Melanocyte of skin (primary cell): ENCODE data around the genes CD44 and IFTAP.

DNA sequence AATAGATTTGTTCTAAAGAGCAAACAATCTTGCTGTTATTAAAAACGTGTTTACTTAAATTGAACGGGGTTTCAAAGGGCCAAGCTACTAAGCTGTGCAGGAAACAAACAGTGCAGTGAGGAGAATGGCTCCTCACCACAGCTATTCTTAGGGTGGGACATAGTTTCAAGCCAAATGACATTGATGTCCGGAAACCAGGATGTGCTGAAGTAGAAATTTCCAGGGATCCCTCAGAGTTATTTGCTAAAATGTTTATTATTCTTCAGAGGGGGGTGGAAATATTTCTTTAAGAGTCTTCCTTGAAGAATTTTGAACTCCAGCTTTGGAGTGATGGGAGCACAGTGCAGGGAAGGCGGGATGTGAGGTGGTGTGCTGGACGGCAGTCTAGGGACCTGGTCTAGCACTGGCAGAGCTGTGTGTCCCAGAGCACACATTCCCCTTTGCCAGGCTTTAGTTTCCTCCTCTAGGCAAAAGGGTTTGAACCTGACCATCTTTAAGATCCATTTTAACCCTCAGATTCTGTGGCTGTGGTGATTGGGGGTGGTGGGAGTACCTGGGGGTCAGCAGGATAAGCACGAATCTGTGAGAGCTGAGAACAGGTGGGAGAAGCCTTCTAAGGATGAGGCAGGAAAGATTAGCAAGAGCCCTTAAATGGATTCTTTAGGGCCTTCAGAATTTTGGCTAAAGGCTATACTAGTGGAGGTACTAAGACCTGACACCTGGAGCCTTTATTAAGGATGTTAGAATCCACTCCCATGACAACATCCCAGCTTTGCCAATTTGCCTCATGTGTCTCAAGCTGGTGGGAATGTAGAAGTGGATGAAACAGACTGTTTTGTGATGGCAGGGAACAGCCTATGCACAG is 3.8 kb downstream of the EHF start:
- CAGE, long polyA plus RNA, 2 experiments = no peak in any of the 2 experiments

- CAGE, long polyA plus RNA, 2 experiments = no peak in any of the 2 experiments
Measured at GRCh38 chr11:34784236-34784564, 132.0 kb downstream of the APIP start.

GRCh38 chr11:34916824-34916972 is 280 bp downstream of the PDHX start:
- CAGE, long polyA plus RNA, 2 experiments = no peak in any of the 2 experiments

- CAGE, long polyA plus RNA, 2 experiments = no peak in any of the 2 experiments
Measured at GRCh38 chr11:35013236-35014454, 97.2 kb downstream of the PDHX start.

GRCh38 chr11:35040028-35041161 is 98.6 kb upstream of the CD44 start:
- CAGE, long polyA plus RNA, 2 experiments = no peak in any of the 2 experiments

DNA sequence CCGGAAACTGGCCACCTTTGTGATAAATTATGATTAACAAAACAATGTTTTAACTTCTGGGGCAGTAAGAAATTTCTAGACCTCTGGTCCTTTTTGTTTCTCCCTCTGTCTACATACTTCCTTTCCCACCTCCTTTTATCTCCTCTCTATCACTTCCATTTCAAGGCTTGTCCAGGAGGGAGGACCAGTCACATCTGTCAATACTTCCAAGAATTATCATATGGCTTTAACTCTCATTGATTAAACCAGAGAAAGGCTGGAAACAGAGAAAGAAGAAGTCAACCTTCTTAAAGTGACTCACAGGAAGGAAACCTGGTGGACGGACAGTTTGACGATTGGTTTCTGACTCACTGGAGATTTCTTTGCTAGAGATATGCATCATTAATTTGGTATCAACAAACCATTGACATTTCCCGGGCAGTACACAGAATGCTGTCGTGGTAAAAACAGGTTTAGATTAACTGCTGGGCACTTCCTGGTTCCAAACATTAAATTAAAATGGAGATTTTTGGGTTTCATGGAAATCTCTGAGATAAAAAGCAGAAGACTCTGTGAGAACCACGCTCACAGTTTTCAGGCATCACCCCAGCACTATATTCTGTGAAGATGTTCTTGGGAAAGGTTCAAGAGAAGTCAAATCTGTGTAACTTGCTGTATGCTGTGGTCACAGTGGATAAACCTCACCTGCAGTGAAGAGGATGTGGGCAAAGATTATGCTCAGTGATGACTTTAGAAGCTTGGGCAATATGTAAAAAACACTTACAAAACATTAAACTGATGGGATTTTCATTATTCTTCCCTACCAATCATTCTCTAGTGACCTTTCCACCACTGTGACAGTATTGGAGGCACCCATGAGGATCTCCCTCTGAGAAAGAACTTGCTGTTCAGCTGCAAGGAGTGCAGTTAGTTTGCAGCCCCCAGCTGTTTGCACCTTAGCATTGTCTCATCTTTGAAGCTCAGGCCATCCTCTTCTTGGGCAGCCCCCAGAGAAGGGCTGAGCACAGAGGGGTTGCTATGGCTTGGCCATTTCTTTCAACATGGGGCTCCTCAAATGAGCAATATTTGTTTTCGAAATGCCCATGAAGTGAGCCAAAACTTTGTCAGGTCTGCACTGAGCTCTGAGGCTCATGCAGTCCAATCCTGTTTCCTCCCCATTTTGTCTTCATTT is 61.1 kb upstream of the CD44 start:
- CAGE, long polyA plus RNA, 2 experiments = no peak in any of the 2 experiments

- CAGE, long polyA plus RNA, 2 experiments = no peak in any of the 2 experiments
Measured at GRCh38 chr11:35083110-35084412, 55.4 kb upstream of the CD44 start.

- CAGE, long polyA plus RNA, 2 experiments = start-site peak on the plus strand in 1 of 2 experiments, at chr11:35139150-35139175 at its widest, 99 to 211 reads per replicate
Measured at GRCh38 chr11:35138551-35139501, at the start of gene CD44. CD44 (plus strand) TSS chr11:35139171.

GRCh38 chr11:35142371-35143329 is 3.7 kb downstream of the CD44 start:
- CAGE, long polyA plus RNA, 2 experiments = no peak in any of the 2 experiments

GRCh38 chr11:35176379-35176922 is 37.5 kb downstream of the CD44 start:
- CAGE, long polyA plus RNA, 2 experiments = no peak in any of the 2 experiments

DNA sequence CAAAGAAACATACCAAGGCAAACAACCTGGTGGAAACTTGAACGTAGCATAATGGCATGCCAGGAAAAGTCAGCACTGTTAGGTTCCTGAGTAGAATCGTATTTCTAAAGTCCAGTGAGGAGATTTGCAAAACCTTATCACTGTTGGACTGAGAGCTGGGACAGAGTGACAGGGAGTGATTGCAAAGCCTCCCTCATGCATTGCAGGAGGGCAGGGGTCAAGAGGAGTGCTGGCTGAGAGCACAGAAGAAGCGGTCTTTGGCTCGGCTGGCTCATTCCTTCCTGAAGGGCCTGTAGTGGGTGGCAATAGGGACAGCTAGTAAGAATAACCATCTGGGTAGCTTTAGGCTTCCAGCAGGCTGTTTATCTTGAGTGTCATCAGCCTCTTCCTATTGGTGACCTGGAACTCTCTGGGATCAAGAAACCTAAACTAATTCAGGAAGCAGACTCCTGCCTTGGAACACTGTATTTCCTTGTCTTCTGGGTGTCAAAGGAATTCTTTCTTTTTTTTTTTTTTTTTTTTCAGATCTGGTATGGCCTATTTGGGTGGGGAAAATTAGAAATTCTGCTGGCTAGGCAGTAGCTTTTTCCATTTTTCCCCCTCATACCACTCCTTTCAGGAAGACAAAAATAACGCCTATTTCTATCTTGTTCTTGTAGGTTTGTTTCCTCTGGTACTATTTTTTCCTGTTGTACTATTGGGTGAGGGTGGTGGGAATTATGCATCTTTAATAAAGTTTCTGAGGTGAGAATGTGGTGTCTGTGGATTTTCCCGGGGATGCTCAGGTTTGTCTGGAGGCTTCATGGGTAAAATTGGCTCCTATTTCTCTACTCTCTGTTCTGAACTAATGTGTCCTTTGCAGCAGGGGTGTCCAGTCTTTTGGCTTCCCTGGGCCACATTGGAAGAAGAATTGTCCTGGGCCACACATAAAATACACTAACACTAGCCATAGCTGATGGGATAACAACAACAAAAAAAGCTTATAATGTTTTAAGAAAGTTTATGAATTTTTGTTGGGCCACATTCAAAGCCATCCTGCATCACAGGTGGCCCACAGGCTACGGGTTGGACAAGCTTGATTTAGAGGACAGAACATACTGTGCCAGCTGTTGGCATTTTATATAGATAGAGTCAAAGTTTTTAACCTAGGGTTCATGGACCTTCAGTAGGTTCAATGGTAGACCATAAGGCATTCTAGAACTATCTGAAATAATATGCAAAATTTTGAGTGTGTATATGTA is 53.7 kb downstream of the CD44 start:
- CAGE, long polyA plus RNA, 2 experiments = no peak in any of the 2 experiments

DNA sequence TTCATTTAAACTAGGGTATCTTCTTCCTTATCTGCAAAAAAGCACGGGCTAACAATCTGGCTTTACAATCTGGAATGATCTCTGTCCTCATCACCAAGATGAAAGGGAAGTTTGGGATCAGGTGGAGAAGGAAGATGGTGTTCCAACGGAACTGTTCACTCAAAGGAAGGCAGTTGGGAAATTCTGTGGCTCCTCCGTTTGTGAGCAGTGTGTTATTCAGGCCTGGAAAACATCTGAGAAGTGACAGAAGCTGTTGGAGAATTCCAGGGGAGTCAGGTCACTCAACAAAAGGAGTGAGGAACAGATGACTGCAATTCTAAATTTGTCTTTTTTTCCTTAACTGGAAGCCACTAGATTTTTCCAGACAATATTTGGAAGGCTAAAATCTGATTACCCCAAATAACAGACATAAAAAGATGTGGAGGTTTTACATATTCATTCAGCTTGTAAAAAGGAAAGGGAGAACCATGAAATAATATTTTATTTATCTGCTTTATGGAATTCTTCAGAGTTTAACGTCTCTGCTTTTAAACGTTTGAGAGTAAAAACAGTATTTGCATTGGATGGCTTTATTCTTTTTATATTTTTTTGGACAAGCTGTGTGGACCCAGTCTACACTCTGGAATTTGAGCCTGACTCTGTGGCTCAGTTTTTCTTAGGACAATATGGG is 107.8 kb downstream of the CD44 start:
- CAGE, long polyA plus RNA, 2 experiments = no peak in any of the 2 experiments

GRCh38 chr11:35276335-35276944 is 137.5 kb downstream of the CD44 start:
- CAGE, long polyA plus RNA, 2 experiments = no peak in any of the 2 experiments

GRCh38 chr11:35343405-35343749 is 76.0 kb downstream of the SLC1A2 start:
- CAGE, long polyA plus RNA, 2 experiments = no peak in any of the 2 experiments

- CAGE, long polyA plus RNA, 2 experiments = no peak in any of the 2 experiments
Measured at GRCh38 chr11:35762766-35763347, 100.3 kb downstream of the TRIM44 start.

DNA sequence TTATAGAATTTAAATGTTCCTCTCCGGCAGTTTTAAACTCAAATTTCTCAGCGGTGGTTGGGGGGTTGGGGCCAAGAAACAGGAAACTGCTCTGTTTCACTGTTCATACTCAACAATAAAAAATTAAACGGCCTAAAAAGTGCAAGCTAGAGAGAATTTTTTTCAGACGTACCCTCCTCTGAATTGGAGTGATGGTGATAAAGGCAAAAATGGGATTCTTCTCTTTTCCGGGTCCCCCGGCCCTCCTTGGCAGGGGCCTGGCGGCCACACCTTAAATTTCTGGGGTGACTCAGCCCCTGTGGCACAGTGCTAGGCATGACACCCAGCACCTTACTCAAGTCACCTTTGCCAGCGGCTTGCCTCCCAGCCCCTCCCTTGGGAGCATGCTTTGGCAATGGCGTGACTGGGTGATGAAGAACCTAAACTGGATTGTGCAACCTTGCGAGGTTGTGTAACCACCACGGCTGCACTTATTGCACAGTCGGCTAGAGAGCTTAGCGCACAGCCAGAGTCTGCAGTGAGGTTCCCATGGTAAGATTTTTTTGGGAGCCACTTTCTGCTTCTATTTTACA is 16.2 kb upstream of the LDLRAD3 start:
- CAGE, long polyA plus RNA, 2 experiments = no peak in any of the 2 experiments

DNA sequence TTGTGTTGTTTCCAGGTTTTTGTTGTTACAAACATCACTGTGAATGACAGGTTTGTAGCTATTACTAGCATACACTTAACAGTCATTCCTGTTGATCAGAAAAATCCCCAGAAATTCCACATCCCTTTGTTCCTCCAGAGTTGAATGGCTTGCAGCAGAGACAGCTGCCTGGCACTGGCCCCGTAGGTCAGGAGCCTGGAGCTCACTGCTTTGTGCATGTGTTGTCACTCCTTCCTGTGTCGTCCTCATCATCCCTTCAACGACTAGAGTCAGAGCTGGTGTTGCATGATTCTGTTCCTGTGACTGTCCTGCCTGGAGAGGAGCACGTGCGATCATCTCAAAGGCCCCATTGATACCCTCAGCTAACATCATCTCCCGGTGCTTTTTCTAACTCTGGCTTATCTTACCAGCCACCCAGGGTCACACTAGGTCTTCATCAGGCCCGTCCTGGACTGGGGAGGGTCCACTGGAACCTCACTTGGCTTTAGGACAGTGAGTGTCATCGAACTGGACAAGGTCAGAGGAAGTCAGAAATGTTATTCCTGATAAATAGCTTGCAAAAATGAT is 58.4 kb downstream of the LDLRAD3 start:
- CAGE, long polyA plus RNA, 2 experiments = no peak in any of the 2 experiments

- CAGE, long polyA plus RNA, 2 experiments = no peak in any of the 2 experiments
Measured at GRCh38 chr11:36007277-36007716, 63.4 kb downstream of the LDLRAD3 start.

GRCh38 chr11:36594042-36595174 is at the start of gene IFTAP:
IFTAP (plus strand) TSS chr11:36594502.
- CAGE, long polyA plus RNA, 2 experiments = start-site peak on the plus strand in 1 of 2 experiments, at chr11:36594502-36594545 at its widest, 66 to 176 reads per replicate

- CAGE, long polyA plus RNA, 2 experiments = no peak in any of the 2 experiments
Measured at GRCh38 chr11:39541660-39542508, 1917.6 kb downstream of the LRRC4C start.